Neural progenitor cell (in vitro differentiated cells): ENCODE measurements around the genes SHISAL2B and NLN.

DNA sequence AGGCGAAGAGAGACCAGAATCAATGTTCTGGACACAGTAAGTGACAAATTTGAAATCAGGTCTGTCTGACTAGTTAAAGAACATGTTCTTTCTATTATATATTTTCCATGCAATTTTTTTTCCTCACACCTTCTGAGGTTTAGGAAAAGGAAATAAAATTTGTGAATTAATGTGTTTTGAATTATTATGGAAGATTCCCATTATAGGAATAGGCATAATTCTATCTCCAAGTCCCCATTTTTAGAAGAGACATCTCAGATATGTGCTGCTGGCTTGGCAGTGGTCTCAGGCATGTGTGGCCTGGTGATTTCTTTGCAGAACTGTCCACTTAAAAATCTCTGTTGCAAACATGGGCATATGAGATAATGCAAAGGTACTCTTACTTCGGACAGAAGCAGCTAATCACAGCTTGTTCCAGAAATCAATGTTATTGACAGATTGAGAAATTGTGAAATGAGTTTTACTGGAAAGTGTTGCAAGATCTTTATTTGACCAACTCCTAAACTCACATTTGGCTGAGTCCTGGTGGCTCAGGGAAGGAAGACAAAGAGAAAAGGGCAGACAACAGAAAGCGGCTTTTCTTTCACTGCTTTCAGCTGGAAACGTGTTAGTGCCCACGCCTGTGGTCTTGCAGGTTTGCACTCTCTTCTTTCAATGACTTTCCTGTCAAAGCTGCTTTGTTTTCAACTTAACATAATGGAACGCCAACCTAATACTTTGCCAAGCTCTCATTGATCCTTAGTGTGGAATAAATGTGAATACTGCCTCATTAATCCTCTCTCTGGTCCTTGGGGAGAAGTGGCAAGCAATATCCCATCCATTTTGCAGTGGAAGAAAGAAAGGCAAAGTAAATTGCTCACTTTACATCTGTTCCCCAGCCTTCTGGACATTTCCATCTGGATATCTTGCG lies 586.2 kb downstream of the LRRC70 start:
- RAMPAGE, long total RNA = no peak

- RAMPAGE, long total RNA = start-site peak on the plus strand at chr5:64690399-64690504, 87 and 49 reads in 2 replicates
These were observed at the start of gene SHISAL2B for GRCh38 chr5:64690019-64690917. Gene SHISAL2B, plus strand, starts transcription at chr5:64690503.

- RAMPAGE, long total RNA = no peak
These were observed 20.0 kb downstream of the CWC27 start for GRCh38 chr5:64788746-64789110.

- RAMPAGE, long total RNA = no peak
These were observed 31.4 kb downstream of the CWC27 start for GRCh38 chr5:64800022-64800576.

DNA sequence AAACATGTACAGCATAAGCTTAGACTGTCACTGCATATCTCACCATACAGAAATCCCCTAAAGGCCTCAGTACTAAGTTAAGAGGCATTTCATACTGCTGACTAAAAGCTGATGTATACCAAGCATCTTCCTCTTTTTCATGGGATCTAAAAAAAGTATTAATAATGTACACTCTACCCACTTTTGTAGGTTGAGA lies 922 bp downstream of the SGTB start:
- RAMPAGE, long total RNA = no peak

DNA sequence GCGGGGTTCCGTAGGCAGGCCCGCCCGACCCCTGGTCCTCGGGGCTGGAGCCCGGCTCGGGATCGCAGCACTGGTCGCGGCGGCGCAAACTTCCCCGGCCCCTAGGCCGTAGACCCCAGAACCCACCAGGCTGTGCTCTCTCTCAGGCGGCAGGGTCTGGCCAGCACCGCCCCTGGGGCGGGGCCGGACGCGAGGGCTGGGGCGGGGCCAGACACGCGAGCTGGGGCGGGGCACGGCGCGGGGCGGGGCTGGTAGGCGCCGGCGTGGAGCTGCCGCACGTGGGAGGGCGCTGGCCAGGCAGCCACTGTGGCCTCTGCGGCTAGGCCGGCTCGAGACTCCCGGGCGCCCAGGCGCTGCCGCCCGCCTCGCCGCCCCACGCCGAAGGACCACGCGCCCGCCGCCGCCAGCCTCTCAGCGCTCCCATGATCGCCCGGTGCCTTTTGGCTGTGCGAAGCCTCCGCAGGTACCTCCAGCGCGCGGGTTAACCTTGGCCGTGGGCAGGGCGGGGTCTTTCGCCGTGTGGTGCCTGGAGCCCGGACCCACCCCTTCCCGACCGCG lies at the start of gene NLN:
NLN (plus strand) TSS at position 254 of the 558 bp plus-strand sequence.
- RAMPAGE, long total RNA = start-site peak on the minus strand centred at position 143 of the sequence, 52 bp wide, 10 and 18 reads in 2 replicates

DNA sequence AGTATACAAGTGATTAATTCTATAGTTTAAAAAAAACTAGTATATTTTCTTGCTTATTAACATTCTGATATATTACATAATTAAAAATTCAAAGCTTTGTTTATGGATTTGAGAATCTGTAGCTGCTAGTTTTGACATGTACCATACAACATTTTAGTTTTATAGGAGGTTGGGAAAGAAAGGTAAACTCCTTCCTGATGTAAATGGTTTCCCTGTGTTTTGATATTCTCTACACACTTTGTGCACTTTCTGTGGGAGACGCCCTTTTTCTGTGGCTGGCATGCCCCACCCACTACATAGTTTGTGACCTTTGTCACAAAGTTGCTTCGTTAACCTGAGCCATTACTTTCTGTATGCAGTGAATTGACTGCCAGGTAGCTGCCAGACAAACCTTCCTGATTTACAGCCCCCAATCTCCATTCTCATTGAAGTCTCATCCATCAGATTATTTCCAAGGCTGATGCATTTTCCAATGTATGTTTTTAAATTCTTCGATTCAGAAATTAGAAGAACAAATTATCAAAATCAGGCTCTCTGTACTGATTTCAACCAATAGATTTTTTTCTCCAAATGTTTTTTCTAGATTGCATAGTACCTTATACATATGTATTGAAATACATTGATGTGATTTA lies 90.7 kb downstream of the NLN start:
- RAMPAGE, long total RNA = no peak

- RAMPAGE, long total RNA = no peak
These were observed 40.7 kb downstream of the ERBIN start for GRCh38 chr5:65967092-65967550.

DNA sequence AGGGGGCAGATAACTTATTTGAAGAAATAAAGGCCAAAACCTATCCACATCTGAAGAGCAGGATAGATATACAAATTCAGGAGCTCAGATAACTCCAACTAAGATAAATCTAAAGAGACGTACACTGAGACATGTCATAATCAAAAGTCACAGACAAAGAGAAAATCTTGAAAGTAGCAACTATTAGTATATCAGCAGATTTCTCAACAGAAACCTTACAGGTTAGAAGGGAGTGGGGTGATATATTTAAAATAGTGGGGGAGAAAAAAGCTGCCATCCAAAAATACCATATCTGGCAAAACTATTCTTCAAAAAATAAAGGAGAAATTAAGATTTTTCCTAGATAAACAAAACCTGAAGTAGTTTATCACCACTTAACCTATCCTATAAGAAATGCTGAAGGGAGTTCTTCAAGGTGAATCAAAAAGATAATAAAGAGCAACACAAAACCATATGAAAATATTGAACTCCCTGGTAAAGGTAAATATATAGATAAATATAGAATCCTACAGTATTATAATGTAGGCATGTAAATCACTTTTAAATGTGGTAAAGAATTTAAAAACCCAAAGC lies 45.1 kb upstream of the SREK1 start:
- RAMPAGE, long total RNA = no peak

GRCh38 chr5:66161936-66162726 lies 18.0 kb downstream of the SREK1 start:
- RAMPAGE, long total RNA = no peak

DNA sequence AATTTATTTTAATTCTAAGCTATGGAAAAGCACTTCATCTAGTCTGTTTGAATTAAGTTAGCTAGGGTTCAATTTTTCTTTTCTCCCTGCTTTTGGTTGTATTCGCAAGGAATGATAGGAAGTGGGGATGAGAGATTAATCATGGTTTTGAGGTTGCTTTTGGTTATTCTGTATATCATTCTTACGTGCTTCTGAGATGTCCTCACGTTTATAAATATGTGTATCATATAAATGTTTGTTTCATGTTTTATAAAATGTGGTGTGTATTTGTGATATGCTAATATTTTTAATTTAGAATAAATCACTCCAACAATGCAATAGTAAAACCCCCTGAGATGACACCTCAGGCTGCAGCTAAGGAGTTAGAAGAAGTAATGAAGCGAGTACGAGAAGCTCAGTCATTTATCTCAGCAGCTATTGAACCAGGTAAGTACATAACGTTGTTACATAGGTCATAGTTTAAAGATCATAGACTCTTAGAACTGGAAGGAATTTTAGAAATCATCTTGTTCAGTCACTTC lies 19.5 kb downstream of the SREK1 start:
- RAMPAGE, long total RNA = no peak

DNA sequence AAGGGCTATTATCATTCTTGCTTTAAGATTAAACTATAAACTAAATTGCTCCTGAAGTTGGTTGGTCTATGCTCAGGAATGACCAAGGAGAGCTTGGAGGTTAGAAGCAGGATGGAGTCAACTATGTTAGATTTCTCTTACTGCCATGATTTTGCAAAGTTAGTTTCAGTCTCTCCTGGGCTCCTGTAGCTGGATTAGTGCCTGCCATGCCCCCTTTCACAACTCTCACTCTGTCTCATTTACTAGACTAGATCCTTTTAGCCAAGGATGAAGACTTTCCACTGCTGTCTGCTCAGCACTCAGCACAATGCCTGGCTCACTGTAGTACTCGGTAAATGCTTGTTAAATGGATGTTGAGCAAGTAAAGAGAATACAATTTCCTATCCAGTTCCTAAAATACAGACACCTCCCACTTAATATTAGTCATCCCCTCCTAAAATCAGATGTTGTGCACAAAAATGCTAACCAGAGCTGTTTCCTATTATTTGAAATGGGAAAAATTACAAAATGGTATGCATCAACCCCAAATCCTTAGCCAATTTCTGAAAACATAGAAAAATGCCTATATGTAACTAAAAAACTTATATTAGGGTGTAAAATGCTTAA lies 195.7 kb downstream of the SREK1 start:
- RAMPAGE, long total RNA = no peak

DNA sequence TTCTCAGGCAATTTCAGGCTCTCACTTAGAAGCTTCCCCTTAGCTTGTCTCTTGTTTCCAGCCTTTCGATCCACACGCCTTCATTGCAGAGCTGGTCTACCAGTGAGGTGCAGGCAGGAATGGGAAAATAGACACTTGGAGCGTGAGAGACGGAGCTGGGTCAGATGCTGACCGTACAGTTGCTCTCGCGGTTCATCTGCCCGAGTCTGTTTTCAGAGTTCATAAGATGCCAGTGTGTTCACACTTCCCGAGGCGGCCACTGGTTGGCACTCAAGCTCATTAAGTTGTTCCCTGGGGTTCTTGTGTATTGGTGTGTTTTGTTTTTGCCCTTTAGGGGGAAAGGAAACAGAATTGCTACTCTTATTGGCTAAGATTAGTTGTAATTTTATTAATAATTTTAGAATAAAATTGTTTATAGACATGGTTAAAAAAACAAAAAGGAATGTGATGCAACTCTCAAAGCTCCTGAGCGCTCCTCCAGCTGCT lies 145.9 kb downstream of the MAST4 start:
- RAMPAGE, long total RNA = no peak

DNA sequence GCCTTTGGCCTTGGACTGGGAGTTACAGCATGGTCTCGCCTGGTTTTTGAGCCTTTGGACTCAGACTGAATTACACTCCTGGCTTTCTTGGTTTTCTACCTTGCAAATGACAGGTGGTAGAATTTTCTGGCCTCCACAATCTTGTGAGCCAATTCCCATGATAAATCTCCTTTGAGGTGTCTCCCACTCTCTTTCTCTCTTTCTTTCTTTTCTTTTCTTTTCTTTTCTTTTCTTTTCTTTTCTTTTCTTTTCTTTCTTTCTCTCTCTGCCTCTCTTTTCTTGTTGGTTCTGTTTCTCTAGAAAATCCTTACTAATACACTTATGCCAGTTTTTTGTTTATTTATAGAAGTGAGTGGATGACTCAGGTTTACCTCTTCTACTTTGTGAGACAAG lies 60.7 kb upstream of the CD180 start:
- RAMPAGE, long total RNA = no peak

DNA sequence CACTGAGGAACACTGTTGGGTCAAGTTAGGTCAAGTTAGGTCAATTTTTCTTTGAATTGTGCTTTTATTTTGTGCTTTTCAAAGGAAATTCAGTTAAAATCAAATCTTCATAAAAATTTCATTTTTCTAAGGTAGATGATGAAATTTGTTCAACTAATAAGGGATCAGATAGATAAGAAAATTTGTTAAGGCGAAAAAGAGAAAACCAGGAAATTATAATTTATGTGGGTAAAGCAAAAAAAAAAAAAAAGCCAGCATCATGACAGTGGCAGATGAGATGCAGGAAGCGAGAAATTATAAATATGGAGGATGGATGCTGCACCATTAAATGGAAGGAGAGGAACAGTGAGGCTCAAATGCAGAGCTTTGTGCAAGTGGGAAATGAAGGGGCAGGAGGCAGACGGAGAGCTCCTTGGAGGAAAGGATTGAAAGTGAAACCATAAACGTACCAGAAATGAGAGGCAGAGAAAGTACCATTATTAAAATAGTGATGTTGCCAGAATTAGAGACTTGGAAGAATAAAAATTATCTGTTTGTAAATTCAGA lies 340.7 kb upstream of the CD180 start:
- RAMPAGE, long total RNA = no peak

DNA sequence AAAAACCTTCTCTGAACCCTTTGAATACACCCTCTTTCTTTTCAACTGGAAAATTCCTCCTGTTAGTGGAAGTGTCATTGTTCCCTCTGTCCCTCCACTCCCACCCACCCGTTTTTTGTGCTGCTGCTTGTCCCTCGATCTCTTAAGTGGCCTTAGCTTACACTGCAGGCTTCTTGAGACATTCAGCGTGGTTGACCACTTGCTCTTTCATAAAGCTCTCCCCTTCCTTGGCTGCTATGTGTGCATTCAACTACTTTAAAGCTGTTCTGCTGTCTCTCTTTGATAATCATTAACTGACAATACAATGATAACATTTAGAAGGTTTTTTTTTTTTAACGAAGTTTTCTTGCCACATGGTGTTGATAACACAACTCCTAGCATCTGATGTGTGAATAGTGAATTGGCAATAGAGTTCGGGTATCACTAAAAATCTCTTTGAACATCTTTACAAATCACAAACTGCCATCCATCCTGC lies 409.1 kb upstream of the CD180 start:
- RAMPAGE, long total RNA = no peak

GRCh38 chr5:67699409-67700046 lies 502.9 kb upstream of the CD180 start:
- RAMPAGE, long total RNA = no peak

DNA sequence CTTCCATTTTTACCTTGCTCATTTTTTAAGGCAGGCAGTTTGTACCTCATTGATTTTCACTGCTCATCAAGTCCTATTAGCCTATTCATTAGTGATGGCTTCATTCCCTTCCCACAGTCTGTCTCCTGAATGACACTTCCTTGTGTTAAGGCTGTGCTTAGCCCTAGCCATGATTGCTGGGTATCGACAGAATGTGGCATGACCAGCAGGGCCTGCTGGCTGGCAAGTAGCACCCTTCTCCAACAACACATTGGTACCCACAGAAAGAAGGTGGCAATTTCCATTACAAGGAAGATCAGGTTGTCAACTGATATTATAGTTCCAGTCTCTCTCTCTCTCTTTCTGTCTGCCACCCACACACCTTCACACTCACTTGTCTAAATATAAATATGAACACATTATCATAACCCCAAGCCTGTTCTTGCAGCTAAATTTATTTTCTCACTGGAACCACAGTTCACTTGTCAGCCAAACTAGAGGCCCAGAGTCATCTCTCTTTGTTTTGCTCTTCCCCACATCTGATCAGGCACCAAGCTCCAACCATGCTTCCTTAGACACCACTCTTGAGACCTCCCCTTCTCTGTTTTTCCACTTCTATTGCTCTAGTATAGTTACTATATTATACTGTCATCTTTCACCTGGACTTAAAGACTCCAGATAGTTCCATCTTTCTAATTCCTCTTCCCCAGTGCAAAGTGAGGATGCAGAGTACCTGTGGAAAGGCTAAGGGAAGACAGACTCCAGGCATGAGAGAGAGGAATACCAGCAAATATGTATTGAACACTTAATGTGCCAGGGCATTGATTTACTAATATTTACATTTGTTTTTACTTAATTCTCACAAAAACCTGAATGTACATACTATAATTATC lies 408.0 kb upstream of the PIK3R1 start:
- RAMPAGE, long total RNA = no peak

- RAMPAGE, long total RNA = no peak
These were observed 399.8 kb upstream of the PIK3R1 start for GRCh38 chr5:67815421-67816504.

GRCh38 chr5:68214763-68215697 lies 526 bp upstream of the PIK3R1 start:
- RAMPAGE, long total RNA = no peak